Gastroesophageal sphincter (tissue), 4 donors: ENCODE results near the genes NSUN3 and GPR15.

GRCh38 chr3:78096256-78096508, 1056.3 kb downstream of the ROBO2 start:
- PRO-cap, result no peak
- RAMPAGE, long total RNA, 4 experiments, result no peak in any of the 4 experiments

DNA sequence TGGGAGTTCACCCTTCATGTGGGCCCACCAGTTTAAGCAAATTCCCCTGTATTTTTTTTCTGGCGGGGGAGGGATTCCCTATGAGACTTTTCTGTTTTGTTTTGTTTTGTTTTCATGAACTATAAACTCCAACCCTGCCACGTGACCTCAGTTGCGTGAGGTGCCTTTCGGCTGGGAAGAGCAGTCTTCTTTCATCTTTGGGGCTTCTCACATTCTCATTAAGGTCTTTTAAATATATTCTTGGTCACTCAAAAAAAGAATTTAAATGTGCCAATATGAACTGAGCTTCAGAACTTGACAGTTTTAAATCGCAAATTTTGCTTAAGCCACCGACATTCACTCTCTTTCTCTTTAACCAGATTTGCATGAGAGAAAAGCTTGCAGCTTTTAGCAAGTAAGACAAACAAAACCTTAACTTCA, 699.7 kb upstream of the GBE1 start:
- PRO-cap, result no peak
- RAMPAGE, long total RNA, 4 experiments, result no peak in any of the 4 experiments

- PRO-cap, result no peak
- RAMPAGE, long total RNA, 4 experiments, result no peak in any of the 4 experiments
Observed at GRCh38 chr3:84548516-84549048, 410.2 kb upstream of the CADM2 start.

- PRO-cap, result no peak
- RAMPAGE, long total RNA, 4 experiments, result no peak in any of the 4 experiments
Observed at GRCh38 chr3:86378884-86379301, 612.1 kb downstream of the VGLL3 start.

GRCh38 chr3:87236793-87237316, 9.7 kb downstream of the CHMP2B start:
- PRO-cap, result no peak
- RAMPAGE, long total RNA, 4 experiments, result no peak in any of the 4 experiments

GRCh38 chr3:87375331-87375586, 98.9 kb upstream of the POU1F1 start:
- PRO-cap, result no peak
- RAMPAGE, long total RNA, 4 experiments, result no peak in any of the 4 experiments

DNA sequence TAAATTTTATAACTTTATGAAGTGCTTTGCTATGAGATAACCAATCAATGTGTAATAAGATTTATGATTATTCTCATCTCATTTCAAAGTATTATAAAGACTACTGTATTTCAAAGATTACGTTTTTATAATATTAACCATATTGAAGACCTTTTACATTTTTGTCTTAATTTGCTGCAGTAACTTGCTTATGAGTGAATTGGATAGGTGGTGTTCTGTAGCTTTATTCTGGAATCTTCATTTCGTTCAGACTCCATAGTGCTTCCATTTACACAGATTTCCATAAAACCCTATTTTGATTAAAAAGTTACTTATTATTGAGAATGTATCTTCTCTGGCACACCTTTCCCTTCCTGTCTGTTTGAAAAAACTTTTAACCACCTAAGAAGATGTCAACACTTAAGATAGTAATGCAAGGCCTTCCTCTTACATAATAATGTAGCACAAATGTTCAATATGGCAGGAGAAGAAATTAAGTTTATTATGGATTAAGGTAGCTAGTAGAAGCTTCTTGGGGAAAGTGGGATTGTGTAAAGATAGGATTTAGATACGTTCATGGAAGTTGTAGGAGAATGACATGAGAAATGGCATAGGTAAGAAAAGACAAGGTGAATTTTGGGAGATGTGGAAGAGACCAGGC, 28.0 kb upstream of the C3orf38 start:
- PRO-cap, result no peak
- RAMPAGE, long total RNA, 4 experiments, result no peak in any of the 4 experiments

- PRO-cap, result no peak
- RAMPAGE, long total RNA, 4 experiments, result no peak in any of the 4 experiments
Observed at GRCh38 chr3:89747279-89747935, 640.0 kb downstream of the EPHA3 start.

DNA sequence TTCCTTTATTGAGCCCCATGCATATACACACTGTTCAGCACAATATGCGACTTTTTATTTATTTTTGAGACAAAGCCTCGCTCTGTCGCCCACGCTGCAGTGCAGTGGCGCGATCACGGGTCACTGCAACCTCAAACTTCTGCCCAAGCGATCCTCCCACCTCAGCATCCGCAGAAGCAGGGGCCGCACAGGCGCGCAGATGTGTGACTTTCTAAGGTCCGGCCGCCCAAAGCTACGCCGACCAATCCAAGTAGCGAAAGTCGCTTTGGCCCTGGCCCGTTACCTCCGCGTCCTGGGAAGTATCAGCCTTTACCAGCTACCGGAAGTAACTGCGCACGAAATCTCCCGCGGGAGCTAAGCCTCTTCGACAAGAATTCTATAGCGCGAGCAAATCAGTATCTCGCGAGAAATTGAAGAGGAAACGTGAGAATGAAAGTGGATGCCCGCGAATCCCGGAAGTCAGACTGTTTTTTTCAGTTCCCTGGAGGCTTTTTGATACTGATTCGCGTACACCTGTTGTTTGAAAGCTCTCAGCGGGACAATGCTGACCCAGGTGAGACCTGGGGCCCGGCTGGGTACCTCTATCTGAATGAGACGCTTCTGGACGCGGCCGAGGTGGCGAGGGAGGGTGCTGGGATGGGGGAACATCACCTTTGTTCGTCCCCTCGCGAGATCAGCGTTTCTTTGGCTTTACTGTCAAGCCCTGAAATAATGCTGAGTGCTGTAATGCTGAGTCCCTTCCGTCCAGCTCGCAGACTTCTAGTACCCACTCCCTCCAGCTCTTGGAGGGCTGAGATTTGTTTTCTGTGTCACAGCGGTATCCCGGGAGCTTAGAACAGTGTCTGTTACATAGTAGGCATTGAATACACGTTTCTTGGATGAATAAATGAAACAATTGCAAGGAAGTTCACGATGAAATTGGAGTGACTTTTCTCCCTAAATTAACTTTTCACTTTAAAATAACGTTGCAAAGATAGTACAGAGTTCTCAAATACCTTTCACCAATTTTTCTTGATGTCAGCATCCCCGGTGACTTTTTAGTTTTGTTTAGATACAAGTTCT, at the start of gene NSUN3:
Gene NSUN3, plus strand, starts transcription at position 476 of the 1,062 bp plus-strand sequence.
- PRO-cap, result bidirectional peak, plus-strand start at position 476 of the sequence, minus-strand start at position 331 of the sequence; bidirectional peak, plus-strand start at position 734 of the sequence, minus-strand start at position 755 of the sequence
- RAMPAGE, long total RNA, 4 experiments, result start-site peak on the plus strand in 2 of 4 experiments, centred at positions 436 to 465 of the sequence, 27 to 46 reads per replicate; start-site peak on the minus strand in 2 of 4 experiments, centred at positions 336 to 354 of the sequence, 23 reads per replicate

DNA sequence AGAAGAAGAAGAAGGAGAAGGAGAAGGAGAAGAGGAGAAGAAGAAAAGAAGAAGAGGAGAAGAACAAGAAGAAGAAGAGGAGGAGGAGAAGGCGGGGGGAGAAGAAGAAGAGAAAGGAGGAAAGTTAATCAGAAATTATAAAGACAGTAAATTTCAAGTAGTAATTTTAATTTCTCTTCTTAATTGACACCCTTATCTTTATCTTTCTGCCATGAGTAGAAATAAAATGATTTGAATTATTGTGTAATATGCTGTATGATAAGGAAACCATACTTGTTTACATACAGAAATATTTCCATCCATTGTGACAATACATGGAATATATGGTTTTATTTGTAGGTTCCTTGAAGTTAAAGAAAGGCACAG, 490.9 kb upstream of the EPHA6 start:
- PRO-cap, result no peak
- RAMPAGE, long total RNA, 4 experiments, result no peak in any of the 4 experiments

DNA sequence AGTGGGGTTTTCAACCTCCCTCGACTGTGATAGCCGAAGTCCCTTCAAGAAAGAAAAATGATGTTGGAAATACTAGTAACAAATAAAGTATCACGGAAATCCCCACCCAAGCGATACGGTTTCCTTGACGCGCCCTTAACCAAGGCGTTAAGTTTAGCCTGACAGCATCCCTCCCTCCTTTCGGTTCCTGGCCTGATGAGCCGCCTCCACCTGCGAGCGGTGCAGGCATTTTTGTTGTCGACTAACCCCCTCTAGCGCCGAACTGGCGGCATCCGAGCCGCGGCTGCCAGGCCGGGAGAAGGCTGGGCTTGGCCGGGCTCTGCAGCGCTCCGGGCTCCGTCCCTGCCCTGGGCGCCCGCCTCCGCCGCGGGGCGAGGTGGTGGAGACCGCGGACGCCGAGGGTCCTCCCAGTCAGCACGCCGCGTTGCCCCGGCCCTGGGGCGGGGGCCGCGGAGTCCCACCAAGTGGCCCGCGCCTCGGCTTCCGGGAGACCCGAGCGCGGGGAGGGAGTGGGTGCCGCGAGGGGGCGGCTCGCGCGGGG, 1.3 kb upstream of the EPHA6 start:
- PRO-cap, result no peak
- RAMPAGE, long total RNA, 4 experiments, result no peak in any of the 4 experiments

GRCh38 chr3:98531828-98532560, at the start of gene GPR15:
Gene GPR15 (plus strand): TSS chr3:98531978.
- PRO-cap, result no peak
- RAMPAGE, long total RNA, 4 experiments, result no peak in any of the 4 experiments

DNA sequence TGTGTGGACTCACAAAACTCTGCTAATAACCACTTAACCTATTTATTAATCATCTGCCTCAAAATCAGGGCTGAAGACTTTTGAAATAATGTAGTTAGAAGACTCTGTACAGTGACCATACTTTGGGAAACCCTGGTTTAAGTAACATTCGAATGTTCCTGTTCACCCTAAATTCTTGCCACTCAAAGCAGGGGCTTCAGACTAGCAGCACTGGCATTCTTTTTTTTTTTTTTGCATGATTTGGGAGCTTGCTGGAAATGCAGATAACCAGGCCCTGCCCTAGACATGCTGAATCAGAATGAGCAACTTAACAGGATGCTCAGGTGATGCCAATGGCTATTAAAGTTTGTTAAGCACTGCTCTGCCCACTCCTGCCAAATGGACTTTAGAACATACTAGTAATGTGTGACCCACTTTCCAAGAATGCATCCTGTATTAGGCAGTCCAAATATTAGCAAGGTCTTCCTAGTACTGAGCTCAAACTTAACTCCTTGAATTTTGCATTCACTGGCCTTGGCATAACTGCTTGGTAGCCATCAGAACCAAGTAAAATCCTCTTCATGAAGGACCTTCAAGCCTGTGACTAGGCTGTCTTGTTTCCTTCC, 12.7 kb upstream of the ST3GAL6 start:
- PRO-cap, result no peak
- RAMPAGE, long total RNA, 4 experiments, result no peak in any of the 4 experiments

- PRO-cap, result no peak
- RAMPAGE, long total RNA, 4 experiments, result no peak in any of the 4 experiments
Observed at GRCh38 chr3:98765884-98766156, 2.7 kb downstream of the ST3GAL6 start.

DNA sequence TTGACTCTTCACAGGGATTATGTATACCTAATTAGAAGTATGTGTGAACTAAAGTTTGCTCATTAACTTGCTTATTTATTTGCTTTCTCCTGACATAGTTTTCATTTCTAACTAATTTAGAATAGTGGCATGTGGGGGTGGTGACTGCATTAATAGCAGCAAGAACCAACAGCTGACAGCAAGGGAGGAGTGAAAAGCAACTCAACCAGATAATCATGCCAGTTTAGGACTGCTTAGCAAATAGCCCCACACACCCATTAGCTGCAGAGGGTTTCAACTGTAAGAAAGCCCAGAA, 3.8 kb downstream of the ST3GAL6 start:
- PRO-cap, result no peak
- RAMPAGE, long total RNA, 4 experiments, result no peak in any of the 4 experiments

DNA sequence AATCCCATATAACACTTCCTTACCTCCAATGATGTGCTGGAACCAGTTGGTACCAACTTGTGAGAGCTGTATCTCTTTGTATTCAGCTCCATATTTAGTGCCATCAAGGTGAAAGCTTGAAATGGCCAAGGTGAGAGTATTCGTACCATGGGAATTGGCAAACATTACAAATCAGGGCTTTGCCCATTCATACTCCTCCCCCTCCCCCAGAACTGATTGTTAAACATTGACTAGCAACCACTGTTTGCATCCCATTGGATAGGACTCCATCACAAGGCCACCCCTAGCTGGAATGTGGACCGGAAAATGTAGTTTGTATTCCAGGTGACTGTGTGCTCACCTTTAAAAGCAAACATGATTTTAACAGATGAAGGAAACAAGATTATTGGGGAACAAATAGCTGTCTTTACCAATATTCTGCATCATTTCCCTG, 14.1 kb downstream of the ST3GAL6 start:
- PRO-cap, result no peak
- RAMPAGE, long total RNA, 4 experiments, result no peak in any of the 4 experiments

- PRO-cap, result no peak
- RAMPAGE, long total RNA, 4 experiments, result no peak in any of the 4 experiments
Observed at GRCh38 chr3:98961847-98962115, 60.3 kb upstream of the DCBLD2 start.

- PRO-cap, result no peak
- RAMPAGE, long total RNA, 4 experiments, result no peak in any of the 4 experiments
Observed at GRCh38 chr3:99640145-99640862, 1.9 kb downstream of the COL8A1 start.

- PRO-cap, result no peak
- RAMPAGE, long total RNA, 4 experiments, result no peak in any of the 4 experiments
Observed at GRCh38 chr3:99659937-99660485, 21.6 kb downstream of the COL8A1 start.

- PRO-cap, result no peak
- RAMPAGE, long total RNA, 4 experiments, result no peak in any of the 4 experiments
Observed at GRCh38 chr3:99843552-99844167, 26.0 kb downstream of the CMSS1 start.